SJSA1 (cell line): ENCODE measurements around a stretch of chr1.

DNA sequence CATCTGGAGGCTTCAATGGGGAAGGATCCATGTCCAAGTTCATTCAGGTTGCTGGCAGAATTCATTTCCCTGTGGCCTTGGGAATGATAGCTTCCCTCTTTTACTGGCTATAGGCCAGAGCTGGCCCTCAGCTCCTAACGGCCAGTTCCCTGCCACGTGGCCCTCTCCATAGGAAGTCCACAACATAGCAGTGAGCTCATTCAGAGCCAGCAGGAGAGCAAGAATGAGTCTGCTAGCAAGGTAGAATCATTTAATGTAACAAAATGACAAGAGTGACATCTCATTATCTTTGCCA, 15.0 kb upstream of the PODN start:
- RAMPAGE, long total RNA, result no peak

DNA sequence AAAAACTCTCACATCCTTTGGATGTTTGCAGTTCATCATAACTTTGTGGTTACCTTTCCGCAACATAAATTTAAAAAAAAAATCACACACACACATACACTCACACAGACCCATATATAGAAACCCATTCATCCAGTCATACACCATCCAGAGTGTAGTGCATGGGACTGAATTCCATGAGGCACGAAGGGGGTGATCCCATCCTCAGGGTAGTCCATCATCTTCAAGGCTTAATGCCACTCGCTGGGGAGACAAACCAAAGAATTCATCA, 8.4 kb upstream of the MAGOH start:
- RAMPAGE, long total RNA, result no peak

DNA sequence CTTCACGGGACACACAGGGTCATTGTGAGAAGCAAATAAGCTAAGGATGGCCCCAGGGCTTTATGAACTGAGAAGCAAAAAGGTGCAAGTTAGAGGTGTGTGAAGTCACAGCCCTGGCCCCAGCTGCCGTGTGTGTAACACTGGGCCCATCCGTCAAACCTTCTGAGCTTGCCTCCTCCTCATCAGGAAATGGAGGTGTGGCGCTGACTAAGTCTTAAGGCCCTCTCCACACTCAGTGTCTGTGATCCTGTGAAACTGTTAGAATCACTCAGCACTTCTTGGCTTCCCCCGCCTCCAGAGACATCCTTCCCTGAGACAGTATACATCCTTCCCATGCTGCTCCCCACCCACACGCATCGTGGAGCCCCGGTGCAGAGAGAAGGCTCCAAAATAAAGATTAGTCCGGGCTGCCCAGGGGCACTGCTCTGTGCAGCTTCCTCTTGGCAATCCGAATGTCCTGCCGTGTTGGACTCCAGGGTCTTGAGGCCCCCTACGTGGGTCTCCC, 33.3 kb downstream of the LRP8 start:
- RAMPAGE, long total RNA, result no peak

GRCh38 chr1:53409935-53410564, 49.1 kb upstream of the DMRTB1 start:
- RAMPAGE, long total RNA, result no peak

- RAMPAGE, long total RNA, result no peak
Observed at GRCh38 chr1:53416967-53417449, 42.2 kb upstream of the DMRTB1 start.

- RAMPAGE, long total RNA, result no peak
Observed at GRCh38 chr1:53697765-53698333, 41.1 kb downstream of the GLIS1 start.

GRCh38 chr1:54015908-54017145, 1.7 kb downstream of the LDLRAD1 start:
- RAMPAGE, long total RNA, result no peak

DNA sequence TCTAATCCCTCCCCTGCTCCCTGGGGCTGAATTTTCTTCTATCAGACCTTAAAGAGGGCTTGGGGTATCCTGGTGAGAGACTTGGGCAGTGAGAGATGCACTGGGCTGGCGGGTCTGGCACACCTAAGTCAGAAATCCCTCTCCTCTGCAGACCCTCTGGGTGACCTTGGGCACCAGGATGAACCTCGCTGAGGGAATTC, 30.3 kb downstream of the CDCP2 start:
- RAMPAGE, long total RNA, result no peak

- RAMPAGE, long total RNA, result no peak
Observed at GRCh38 chr1:54175941-54176242, 23.1 kb upstream of the CDCP2 start.

- RAMPAGE, long total RNA, result no peak
Observed at GRCh38 chr1:54223659-54224349, 23.8 kb downstream of the MRPL37 start.

GRCh38 chr1:54230865-54231453, 31.0 kb downstream of the MRPL37 start:
- RAMPAGE, long total RNA, result no peak

DNA sequence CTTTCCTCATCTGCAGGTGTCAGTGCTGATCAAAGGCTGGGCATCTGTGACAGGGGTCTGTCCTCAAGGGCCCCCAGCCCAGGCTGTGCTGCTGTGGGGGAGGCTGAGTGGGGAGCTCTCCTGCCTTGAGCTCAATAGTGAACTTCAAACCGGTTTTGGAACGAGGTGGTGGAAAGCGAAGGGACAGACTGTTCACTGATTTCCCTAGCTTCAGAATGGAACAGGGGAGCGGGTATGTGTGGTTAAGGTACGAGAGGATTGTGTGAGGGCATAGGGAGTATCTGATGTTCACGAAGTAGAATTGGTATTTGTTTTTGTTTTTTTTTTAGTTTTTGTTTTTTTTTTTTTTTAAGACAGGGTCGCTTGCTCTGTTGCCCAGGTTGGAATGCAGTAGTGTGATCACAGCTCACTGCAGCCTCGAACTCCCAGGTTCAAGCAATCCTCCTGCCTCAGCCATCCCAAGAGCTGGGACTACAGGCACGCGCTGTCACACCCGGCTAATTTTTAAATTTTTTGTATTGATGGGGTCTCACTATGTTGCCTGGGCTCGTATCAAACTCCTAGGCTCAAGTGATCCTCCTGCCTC, 53.0 kb downstream of the MRPL37 start:
- RAMPAGE, long total RNA, result no peak

DNA sequence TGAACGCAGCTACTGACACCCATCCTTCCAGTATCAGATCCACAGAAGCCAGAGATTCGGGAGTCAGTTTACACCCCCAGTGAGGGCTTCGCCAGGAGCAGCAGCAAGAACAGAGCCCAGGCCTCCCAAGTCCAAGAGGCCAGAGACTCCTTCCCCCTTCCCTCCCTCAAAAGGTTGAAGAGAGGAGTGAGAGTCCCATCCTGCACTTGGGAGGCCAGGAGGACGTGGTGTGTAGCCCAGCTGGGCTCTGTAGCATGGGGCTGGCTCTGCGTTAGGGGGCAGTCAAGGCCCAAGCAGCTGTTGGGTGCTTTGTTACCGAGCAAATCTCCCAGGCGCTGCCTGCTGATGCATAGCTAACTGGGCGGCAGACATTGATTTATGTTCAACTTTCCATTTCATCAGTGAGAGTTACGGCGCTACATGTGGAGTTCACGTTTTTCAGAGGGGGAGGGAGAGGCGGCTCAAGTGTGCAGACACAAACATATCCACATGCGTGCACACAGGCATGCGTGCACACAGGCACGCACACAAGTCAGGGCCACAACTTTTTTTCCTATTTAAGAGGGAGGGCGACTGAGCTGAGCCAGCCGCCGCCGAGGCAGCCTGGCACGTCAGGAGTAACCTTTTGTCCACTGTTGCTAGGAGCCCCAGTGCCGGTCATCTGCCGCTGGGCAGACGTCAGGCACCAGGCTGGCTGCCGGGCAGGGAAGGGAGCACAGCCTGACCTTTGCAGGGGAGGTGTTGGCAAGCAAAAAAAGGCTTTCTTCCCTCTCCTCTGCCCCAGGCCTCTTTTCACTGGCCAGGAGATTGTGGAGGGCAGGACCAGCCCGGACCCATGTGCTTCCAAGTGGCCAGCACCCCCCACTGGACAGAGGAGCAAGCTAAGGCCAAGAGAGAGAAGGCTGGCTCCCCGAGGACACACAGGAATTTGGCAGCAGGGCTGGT, 73.1 kb downstream of the MRPL37 start:
- RAMPAGE, long total RNA, result no peak

DNA sequence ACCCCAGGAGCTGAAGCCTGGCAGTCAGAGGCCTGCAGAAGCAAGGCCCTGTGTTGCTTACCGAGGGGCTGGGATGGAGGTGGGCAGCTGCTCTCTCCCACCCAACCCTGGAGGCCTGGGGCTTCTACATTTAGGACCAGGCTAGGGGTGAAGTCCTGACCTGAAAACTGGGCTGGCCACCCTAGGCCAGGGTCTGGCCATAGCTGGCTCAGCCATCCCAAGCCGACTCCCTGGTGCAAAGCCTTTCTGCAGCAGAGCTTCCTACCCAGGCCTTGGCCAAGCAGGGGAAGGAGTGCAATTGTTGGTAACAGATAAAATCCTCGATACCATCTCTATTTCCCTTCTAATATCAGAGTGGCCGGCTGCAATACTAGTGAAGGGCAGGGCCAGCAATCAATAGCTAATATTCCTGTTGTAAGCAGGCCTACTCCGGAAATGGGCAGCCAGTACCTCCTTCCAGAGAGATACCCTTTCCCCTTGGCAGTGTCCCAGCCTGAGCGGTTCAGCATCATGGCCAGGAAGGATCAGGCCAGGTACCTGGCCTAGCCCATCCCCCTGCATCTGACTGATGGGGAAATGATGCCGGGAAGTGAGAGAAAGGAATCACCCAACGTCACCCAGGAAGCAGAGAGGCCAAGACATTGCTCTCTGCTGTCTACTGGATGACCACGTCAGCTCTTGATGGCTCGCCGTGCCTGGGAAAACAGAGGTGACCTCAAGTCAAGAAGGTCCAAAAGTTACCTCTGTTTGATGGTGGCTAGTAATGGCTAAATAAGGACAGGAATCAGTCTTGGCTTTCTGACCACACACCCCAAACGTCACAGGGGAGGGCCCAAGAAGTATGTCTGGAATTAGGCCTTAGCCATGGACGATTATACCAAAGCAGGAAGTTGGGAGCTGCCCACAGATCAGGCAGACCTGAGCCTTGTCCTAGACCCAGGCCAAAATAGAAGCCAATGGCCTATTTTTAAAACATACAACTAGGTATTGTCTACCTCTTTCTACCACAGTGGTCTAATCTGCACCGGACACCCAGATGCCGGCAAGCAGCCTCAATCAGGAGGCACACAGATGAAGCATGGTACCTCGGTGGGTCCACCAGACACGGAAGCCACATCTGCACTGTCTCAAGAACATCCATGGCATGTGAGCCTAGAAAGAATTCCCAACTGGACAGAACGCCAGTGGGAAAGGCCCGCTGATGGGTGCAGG, 79.0 kb downstream of the MRPL37 start:
- RAMPAGE, long total RNA, result no peak

GRCh38 chr1:54324570-54325345, 124.8 kb downstream of the MRPL37 start:
- RAMPAGE, long total RNA, result no peak

GRCh38 chr1:54325947-54327012, 126.3 kb downstream of the MRPL37 start:
- RAMPAGE, long total RNA, result no peak

DNA sequence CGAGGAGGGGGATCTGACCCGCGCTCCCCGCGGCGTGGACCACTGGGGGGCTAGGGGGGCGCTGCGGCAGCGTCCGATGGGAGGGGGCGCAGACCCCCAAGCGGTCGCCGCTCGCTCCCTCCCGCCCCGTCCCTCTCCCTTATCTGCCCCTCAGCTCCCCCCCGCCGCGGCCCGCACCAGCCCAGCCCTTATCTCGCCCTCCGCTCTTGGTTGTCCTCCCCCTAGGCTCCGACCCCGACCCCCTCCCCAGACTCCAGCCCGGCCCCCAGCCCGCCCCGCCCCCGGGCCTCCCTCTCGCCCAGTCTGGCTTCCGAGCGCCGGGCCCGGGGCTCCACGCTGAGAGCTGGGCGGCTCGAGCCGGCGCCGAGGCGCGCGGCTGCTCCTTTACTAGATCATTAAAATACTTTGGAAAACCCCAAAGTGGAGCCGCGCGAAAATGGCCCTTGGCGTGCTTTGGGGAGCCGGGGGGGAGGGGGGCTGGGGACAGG, 141.3 kb upstream of the ACOT11 start:
- RAMPAGE, long total RNA, result no peak

DNA sequence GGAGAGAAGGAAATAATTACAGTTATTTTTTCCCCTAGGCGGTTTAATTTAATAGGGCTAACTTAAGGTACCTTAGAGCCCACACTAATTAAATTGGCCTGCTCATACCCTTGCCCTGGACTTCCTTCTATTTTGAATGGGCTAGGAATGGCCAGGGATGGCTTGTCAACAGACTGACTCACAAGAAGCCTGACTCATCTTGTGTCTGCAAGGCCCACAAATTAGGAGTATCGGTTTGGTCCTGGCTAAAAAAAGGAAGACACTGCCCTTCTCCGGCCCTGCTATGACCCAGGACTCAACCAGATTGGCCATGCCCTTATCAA, 139.8 kb upstream of the ACOT11 start:
- RAMPAGE, long total RNA, result no peak

- RAMPAGE, long total RNA, result no peak
Observed at GRCh38 chr1:54499212-54499832, 48.7 kb upstream of the ACOT11 start.

GRCh38 chr1:54646231-54646654, 4.7 kb downstream of the MROH7 start:
- RAMPAGE, long total RNA, result no peak